PFSK-1 (cell line): Measurements from ENCODE around the genes MIS12, ENSG00000286190, PITPNM3 and XAF1.

DNA sequence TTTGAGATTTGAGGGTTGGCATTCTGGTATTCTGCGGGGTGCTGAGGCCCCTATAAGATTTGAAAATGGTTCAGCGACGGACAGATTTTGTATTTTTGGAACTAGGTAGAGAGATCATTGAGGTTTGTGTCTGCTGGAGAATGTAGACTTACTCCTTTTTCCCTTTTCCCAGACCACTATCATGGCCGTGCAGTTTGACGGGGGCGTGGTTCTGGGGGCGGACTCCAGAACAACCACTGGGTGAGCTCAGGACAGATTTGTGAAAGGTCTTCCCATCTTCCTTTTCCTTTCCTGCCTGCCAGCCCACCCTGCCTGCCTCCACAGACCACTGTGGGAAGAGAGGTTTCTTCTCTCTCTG is 571 bp downstream of the PSMB6 start:
- RRBS, result no CpG with 5 or more reads among the region's 7 CpGs

DNA sequence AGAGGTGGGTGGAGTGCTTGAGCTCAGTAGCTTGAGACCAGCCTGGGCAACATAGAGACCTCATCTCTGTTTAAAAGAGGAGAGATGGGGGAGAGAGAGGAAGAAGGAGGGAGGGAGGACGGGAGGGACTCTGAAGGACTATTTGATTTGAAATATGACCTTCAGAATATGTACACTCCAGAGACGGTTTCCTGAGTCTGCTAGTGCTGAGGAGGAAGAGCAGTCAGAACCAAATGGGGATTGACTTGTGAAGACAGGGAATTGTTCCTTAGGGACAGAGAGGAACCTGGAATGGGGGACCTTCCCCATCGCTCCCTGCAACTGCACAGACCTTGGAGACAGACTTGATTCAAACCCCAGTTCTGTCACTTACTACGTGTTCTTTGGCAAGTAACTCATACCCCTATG is 14.8 kb downstream of the MINK1 start:
- RRBS, result no CpG with 5 or more reads among the region's 4 CpGs

- RRBS, result no CpG with 5 or more reads among the region's 29 CpGs
Observed at GRCh38 chr17:4893901-4894567, 5.3 kb upstream of the C17orf107 start.

DNA sequence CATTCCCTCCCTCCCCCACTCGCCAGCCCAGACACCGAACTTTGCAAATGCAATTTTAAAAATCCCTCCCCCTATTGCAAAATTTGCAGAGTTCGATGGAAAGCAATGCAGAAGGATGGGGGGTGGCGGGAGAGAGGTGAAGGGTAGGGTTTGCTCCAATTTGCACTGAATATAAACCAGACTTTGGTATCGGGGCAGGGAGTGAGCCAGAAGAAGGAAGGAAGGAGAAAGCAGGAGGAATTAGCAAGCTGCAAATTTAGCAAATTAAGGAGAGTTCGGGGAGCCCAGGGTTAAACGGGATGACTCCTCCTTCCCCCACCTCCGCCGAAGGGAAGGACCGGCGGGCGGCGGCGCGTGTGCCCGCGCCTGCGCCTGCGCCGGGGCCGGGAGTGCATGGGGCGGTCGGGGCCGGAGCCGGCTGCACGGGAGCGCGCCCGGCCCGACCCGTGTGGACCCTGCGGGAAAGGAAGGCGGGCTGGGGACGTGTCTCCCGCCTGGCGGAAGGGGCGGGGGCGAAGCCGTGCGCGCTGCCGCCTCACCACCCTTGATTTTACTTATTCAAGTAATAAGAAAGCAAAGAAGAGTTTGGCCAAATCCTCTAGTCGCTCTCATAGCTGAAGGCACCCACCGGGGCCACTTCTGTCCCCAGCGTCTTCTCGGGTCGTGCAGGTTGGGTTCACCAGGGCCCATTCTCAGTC is 444 bp upstream of the PFN1 start:
- RRBS, result 1% methylated on average over 11 of the region's 47 CpGs

- RRBS, result no CpG with 5 or more reads among the region's 9 CpGs
Observed at GRCh38 chr17:4973811-4974588, 6.4 kb upstream of the SPAG7 start.

DNA sequence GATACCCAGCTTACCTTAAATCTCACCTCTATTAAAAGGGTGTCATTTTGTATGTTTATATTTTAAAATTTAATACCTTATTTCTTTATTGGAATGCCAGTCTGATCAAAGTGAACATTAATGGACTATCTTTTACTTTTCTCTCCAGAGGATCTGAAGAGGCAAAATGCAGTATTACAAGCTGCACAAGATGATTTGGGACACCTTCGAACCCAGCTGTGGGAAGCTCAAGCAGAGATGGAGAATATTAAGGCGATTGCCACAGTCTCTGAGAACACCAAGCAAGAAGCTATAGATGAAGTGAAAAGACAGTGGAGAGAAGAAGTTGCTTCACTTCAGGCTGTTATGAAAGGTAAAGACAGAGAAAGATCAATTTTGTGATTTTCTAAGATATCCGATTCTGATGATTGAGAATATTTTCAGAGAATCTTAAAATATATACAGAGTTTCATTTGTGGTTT is 49.7 kb downstream of the RABEP1 start:
- RRBS, result no CpG with 5 or more reads among the region's 3 CpGs

DNA sequence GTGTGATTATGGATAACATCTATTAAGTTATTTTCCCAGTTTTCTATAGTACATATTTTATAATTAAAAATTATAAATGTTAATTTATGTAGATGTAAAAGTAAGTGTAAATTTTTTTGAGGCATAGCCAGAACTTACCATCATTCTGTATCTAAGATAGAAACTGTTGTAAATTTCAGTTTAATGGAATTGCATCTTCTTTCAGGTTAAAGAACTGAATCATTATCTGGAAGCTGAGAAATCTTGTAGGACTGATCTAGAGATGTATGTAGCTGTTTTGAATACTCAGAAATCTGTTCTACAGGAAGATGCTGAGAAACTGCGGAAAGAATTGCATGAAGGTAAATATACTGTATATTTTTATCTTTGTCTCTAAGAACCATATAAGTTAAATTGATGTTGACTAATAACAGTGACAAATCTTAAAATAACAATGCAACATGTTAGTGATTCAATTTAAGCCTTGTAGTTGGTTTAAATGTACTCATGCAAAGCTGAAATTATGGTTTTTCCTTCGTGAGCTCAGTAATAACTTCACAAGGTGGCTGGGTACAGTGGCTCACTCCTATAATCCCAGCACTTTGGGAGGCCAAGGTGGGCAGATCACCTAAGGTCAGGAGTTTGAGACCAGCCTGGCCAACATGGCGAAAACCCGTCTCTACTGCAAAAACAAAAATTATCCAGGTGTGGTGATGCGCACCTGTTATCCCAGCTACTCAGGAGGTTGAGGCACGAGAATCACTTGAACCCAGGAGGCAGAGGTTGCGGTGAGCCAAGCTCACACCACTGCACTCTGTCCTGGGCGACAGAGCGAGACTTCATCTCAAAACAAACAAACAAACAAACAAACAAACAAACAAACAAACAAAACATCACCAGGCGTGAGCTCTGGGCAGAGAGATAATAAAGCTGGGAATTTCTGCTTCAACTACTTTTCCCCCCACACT is 64.8 kb downstream of the RABEP1 start:
- RRBS, result no CpG with 5 or more reads among the region's 10 CpGs

GRCh38 chr17:5412398-5413185 is 6.9 kb downstream of the NUP88 start:
- RRBS, result no CpG with 5 or more reads among the region's 8 CpGs

DNA sequence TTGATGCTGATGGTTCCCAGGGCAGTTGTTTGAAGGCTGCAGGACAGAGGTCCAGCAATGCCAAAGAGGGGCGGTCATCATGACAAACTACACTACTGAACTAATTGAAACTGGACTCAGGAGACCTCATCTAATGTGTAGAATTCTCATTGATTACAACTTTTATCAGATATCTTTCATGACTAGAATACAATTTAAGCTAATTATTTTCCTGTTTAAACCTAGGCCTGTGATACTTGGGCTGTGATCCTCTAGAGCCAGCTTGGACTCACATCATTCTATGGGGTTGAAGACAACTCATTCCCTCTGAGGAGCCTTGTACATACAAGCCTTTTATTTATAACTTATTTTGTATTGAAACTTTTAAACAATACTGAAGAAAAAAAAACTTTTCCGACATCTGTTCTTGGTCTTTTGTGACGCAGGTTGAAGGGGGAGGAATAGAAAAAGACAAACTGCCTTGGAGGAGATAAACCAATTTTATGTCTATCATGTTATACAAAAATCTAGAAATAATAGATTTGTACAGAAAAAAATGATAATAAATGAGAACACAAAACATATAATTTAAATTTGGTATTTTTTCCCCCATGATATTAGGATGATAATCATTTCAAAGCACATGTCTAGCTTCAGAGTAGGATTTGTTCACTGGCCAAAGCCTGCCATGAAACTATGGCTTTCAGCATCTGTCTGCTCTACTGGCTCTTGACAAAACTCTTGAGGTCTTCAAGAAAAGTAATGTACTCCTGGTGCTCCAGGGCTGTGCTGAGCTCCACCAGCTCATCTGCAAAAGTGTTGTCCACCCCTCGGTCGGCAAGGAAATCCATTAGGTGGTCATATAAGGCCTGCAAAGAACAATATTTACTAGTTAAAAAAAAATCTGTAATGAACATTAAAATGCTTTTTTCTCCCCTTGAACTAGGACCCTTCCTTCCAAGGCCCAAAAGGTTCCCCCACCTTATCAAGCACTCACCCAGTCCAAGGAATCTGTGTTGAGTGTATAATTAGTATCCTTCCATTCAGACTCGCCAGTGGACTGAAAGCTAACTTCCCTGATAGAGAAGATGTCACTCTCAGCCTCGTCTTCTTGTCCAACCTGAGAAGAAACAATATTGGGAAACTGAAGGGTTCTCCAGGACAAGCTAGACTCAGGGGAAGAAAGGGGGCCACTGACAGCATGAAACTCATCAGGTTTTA is 6.2 kb downstream of the C1QBP start:
- RRBS, result no CpG with 5 or more reads among the region's 7 CpGs

DNA sequence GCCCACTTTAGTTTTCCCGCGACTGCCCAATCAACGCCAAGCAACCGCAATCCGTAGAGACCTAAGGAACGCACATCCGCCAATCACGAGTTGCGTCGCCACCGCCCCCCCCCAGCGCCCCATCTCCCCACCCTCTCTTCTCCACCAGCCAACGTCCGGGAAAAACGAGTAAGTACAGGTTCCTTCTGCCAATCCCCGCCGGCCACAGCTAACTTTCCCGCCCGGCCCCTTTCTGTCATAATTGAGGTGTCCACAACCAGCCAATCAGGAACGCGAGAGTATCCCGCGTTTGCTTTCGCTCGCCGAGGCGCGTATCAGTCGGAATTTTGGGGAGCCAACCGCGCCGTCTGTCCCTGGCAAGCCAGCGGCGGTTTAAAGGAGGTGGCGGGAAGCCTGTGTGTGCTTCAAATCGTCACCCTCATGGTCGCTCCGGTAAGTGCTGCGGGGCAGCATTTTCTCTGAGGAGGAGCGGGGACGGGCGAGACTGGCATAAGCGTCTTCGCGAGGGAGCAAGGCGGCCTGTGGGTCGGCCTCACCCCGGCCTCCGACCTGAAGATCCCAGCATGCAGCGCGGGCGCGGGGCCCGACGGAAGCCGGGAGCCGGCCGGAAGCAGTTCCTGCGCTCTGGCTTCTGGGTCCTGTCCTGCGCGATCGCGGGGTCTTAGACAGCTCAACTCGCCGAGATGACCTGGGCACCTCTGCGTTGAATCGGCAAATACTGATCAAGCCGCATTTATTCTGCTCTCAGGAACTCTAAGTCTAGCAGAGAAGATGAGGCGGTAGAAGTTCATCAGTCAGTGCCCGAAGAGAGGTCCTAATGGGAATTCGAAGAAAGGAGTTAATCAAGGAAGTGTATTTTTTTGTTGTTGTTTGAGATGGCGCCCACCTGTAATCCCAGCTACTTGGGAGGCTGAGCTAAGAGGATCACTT is at the start of gene MIS12:
Gene MIS12, plus strand, starts transcription at position 314 of the 930 bp plus-strand sequence.
- RRBS, result under 1% methylated on average over 13 of the region's 72 CpGs

GRCh38 chr17:5500677-5501461 is at the start of gene ENSG00000286190:
ENSG00000286190 (minus strand) TSS chr17:5501006.
- RRBS, result 1% methylated on average over 43 of the region's 66 CpGs

DNA sequence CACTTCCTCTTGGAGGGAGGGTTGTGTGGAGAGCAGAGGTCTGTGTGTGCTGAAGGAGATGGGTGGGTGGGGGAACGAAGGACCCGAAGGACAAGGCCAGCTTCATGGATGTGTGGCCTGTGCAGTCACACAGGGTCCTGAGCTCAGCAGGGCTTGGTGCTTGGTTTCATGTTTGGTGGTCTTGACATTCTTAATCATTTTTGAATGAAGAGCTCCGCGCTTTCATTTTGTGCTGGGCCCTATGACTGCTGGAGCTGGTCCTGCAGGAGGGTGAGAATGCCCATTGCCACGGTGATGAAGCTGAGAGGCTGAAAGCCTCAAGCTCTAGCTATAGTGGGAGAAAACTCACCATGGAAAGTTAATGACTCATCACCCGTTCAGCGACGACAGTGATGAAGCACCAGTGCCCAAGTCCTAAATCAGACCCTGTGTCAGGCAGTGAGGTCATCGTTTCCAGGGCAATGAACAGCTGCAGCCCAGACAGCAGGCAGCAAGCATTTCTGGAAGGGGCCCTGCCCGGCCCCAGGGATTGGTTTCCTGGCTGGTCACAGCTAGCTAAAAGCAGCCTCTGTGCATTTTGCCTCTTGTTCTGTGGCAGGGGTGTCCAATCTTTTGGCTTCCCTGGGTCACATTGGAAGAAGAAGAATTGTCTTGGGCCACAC is 25.9 kb upstream of the ENSG00000286190 start:
- RRBS, result no CpG with 5 or more reads among the region's 10 CpGs

DNA sequence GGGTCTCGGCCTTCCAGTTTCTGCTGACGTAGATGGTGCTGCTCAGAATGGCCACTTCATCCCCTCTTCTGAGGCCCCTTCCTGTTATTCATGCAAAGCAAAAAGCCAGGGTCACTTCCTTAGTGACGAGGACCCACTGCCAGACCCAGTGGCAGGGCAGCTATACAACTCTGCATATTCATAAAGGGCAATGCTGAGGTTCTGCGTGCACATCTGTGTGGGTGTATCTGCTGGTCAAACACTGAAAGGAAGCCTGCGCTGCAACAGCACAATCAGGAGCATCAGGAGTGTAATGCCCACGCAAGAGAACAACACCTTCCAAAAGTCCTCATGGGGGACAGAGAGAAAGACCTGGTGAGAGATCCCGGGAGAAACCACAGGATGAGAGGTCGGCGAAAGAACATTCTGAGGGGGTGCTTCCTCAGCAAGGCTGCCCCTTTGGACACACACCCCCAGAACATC is 109.0 kb downstream of the WSCD1 start:
- RRBS, result no CpG with 5 or more reads among the region's 9 CpGs

- RRBS, result no CpG with 5 or more reads among the region's 13 CpGs
Observed at GRCh38 chr17:6374896-6375311, 60.0 kb downstream of the AIPL1 start.

DNA sequence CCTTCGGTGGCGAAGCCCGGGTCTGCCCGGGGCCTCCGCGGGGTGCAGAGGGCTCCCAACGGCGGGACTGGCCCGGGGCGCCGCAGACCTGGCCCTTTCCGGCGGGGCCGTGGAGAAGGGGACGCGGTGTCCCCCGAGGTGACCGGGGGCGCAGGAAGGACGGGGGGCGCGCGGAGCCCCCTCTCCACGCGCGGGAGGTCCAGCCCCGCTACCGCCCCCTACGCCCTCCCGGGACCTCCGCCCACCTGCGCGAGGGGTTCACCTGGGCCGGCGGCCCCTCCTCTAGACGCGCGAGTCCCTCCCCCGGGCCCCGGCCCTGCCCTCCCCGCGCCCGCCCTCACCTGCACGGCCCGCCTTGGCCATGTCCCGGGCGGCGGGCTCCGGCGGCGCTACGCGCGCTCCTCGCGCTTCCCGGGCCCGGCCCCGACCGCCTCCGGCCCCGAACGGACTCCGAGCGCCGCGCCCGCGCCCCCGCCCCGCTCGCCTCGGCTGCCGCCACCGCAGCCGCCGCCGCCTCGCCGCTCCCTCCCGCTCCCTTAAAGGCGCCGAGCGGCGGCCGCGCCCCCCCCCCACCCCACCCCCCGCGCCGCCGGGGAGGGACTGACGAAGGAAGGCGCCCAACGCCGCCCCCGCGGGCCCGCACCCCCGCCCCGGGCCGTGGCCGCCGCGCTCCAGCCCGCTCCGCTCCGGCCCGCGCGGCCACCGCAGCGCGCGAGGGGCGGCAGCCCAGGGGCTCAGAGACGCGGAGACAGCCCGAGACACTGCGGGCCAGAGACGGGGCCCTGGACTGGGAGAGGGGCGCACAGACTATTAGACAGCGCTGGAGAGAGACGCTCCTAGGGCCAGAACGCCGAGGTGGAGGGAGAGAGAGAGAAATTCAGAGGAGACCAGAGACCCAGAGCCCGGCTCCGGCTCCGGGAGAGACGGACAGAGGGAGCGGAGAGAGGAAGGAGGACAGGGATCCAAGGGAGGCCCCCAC is at the start of gene PITPNM3:
Gene PITPNM3, minus strand, starts transcription at position 512 of the 979 bp plus-strand sequence.
- RRBS, result 4% methylated on average over 58 of the region's 130 CpGs

DNA sequence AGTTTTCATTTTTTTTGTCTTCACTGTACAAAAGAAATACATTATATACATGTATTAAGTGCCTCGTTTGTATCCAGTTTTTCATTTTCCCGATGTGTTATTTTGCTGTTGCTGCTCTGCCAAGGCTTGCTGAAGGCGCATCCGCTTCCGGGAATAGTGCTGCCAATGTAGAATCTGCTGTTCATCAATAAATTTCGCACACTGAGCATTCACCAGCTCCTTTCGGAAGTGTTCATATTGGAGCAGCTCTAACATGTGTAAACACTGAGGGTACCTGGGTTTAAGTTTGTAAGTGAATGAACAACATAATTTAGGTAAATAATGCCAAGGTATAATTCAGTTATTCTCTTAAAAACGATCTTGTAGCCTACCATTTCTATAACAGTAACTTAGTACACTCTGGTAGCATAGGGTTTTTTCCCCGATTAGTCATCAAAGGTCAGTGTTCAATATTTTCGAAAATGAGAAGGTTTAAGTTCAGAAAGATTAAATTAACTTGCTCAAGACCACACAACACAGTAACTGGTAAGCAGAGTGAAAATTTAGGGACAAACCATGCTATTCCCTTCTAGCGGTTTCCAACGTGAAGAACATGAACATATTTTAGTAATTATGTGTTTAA is 3.6 kb downstream of the TXNDC17 start:
- RRBS, result no CpG with 5 or more reads among the region's 12 CpGs

GRCh38 chr17:6692606-6693187 is 20.5 kb downstream of the SLC13A5 start:
- RRBS, result no CpG with 5 or more reads among the region's 10 CpGs

GRCh38 chr17:6755019-6756291 is at the start of gene XAF1:
XAF1 (plus strand) TSS chr17:6756046.
- RRBS, result no CpG with 5 or more reads among the region's 23 CpGs

DNA sequence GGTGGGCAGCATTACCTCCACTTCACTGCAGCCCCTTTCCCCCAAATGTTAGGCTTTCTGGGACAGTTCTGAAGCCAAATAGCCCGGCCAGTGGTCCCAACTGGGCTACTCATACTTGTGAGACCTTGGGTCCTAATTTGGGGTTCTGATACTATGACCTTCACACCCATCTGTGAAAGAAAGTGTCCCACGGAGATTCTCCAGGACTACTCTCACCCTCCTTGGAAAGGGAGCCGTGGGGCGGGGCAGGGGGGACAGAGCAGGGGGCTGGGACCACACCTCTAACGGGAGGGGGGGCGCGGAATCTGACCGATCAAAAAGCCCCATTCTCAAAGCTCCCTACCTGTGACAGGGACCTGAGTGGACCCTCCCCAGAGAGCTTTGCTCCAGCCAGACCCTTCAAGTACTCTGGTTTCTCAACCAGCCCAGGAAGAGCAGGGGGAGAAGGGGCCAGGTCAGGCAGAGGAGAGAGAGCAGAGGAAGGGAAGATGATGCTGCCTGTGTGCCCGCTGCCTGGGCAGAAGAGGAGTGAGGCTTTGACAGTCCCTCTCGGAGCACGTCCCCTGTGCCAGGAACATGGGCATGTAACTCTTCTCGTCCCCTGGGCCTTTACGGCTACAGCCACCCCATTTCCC is 563 bp downstream of the XAF1 start:
- RRBS, result no CpG with 5 or more reads among the region's 13 CpGs

- RRBS, result no CpG with 5 or more reads among the region's 9 CpGs
Observed at GRCh38 chr17:6773091-6773838, 2.8 kb upstream of the FBXO39 start.